H9 (cell line): ENCODE measurements around the genes PLIN1 and ZNF774.

GRCh38 chr15:89679040-89679796, at the start of gene PLIN1:
PLIN1 (minus strand) TSS chr15:89679367.
- PRO-cap, result no peak

DNA sequence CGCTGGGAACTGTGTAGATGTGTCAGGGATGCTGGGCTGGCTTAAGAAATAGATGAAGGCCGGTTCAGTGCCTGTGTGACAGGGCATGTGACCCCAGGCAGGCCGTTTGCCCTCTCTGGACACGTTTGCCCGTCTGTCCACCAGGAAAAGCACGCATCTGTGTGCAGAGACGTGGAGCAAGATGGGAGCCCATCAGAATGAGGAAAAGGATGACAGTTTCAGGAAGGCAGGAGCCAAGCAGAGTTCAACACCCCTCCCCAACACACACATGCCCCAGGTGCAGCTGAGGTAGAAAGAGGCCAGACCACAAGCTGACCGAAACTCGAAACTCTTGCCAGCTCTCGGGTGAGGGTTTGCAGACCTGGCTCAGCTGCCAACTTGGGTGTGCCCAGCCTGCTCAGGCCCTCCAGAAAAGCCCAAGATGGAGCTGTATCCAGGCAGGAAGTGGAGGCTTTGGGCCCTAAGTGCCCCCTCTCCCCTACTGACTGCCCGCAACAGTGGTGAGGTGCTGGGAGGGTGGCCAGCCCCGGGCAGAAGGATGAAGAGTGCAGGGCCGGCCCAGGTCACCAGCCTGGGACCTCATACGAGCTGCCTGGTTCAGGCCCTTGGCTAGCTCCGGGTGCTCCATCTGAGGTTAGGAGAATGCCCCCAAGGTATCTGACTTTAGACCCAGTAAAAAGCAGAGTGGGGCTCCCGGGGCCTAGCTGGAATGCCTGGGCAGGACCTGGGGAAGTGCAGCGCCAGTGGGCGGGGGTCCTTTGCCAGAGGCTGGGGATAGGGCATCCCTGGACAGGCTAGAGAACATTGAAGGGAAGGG, 10.2 kb upstream of the MESP1 start:
- PRO-cap, result no peak

GRCh38 chr15:89783849-89784783, 8.0 kb downstream of the MESP2 start:
- PRO-cap, result no peak

- PRO-cap, result no peak
Measured at GRCh38 chr15:89802171-89803408, 12.1 kb downstream of the ANPEP start.

- PRO-cap, result no peak
Measured at GRCh38 chr15:89810606-89811419, 3.8 kb downstream of the ANPEP start.

- PRO-cap, result no peak
Measured at GRCh38 chr15:89825189-89825678, 10.6 kb upstream of the ANPEP start.

DNA sequence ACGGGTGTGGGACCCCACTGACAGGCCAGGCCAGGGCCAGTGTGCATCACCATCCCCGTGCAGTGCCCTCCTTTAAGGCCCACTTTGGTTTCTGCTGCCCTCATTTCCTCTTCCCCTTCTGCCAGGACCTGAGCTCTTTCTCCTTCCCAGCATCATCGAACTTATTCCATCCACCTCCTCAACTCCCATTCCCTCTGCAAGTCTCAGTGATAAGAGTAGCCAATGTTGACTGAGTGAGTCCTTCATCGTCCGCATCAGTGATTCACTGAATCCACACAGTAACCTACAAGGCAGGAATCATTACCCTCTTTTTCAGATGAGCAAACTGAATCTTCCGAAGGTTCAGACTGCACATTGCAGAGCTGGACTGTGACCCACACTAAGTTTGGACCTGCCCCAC, 14.9 kb upstream of the ANPEP start:
- PRO-cap, result no peak

- PRO-cap, result no peak
Measured at GRCh38 chr15:89860834-89861381, 32.9 kb downstream of the AP3S2 start.

DNA sequence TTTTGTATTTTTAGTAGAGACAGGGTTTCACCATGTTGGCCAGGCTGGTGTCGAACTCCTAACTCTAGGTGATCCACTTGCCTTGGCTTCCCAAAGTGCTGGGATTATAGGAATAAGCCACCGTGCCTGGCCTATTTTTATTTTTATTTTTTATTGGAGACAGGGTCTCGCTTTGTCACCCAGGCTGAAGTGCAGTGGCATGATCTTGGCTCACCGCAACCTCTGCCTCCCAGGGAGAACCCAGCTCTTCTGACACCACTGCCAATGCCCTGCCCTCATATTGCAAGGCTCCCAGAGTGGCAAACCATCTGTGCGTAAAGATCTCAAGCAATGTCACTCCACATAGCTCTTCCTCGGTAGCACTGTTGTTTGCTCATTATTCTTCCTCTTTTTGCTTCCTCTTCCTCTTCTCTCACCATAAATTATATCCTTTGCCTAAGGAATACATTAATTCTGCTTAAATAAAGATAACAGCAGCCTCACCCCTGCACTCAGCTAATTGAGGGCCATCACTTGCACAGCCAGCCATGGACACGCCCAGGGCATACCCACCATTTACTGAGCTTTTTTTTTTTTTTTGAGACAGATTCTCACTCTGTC, 26.6 kb upstream of the ZNF710 start:
- PRO-cap, result no peak

- PRO-cap, result no peak
Measured at GRCh38 chr15:90047944-90048603, 47.0 kb downstream of the ZNF710 start.

GRCh38 chr15:90149057-90149884, 47.0 kb upstream of the IDH2 start:
- PRO-cap, result no peak

DNA sequence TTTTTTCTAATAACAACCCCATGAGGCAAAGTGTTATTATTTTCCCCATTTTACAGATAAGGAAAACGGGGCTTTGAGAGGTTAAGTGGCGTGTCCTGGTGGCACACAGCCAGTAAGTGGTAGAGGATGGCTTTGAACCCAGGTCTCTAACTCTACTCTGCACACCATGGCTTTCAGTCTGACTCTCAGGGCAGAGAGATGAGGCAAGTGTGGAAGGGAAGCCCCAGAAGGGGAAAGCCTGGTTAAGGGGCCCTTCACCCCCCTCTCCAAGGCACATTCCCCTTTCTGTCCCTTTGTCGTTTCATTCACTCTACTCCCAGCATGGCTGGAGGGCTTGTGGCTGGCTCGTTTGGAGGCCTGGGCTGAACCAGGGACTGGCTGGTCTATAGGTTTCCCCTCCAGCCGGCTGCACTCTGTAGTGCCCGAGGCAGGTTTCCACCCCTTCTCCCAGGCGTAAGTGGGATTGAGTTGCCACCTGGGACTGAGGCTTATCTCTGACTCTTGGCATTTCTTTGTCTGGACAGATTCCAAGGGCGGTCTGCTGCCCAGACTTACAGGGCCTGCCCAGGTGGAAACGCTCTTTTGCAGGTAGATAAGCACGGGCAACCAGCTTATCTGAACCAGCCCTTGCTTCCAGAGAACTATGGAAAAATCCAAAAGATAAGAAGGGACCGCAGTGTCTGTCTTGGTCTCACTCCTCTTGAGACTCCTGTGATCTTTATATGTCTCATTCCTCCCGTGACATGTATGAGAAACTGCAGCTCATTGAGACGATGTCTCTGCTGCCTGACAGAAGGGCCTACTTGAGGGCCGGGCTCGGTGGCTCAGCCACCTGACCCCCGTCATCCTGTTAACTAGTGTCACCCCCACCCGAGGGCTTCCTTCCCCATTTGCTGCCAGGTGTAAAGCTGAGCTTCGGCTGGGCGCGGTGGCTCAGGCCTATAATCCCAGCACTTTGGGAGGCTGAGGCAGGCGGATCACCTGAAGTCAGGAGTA, 12.3 kb downstream of the SEMA4B start:
- PRO-cap, result no peak

DNA sequence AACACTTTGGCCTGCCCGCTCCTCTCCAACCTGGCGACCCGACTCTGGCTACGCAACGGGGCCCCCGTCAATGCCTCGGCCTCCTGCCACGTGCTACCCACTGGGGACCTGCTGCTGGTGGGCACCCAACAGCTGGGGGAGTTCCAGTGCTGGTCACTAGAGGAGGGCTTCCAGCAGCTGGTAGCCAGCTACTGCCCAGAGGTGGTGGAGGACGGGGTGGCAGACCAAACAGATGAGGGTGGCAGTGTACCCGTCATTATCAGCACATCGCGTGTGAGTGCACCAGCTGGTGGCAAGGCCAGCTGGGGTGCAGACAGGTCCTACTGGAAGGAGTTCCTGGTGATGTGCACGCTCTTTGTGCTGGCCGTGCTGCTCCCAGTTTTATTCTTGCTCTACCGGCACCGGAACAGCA, 5.8 kb downstream of the CIB1 start:
- PRO-cap, result no peak

- PRO-cap, result no peak
Measured at GRCh38 chr15:90346443-90346804, 5.7 kb upstream of the ZNF774 start.

GRCh38 chr15:90351610-90352595, at the start of gene ZNF774:
ZNF774 (plus strand) TSS chr15:90352284.
- PRO-cap, result bidirectional peak, plus-strand start at chr15:90352305, minus-strand start at chr15:90352136

DNA sequence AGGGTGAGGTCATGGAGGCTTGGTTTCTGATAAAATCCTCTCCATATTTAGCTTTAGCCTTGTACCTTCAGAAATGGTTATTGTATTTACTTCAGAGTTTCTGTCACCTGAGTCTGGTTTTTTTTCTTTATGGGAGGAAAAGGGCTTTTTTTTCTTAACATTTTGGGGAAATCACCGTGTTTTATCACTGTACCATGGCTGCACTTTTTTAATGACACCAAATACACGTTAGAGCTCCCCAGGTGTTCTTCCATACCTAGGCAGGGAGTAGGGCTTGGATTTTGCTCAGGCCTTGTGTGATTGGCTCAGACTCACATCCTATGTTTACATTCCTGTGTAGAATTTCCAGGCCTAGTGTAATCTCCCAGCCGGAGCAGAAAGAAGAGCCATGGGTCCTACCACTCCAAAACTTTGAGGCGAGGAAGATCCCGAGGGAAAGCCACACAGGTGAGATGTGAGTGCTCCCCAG, 6.5 kb downstream of the ZNF774 start:
- PRO-cap, result no peak

DNA sequence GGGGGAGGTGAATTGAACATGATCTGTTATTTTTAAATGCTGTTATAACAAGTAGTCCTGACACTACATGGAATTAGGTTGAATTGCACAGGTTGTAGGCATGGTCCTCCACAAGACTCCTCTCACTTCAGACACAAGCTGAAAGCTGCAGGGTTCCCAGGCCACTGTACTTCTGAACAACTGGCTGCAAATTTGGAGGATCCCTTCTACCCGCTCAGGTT, 66.6 kb downstream of the IQGAP1 start:
- PRO-cap, result no peak

GRCh38 chr15:90499925-90500760, 29.6 kb upstream of the CRTC3 start:
- PRO-cap, result no peak

DNA sequence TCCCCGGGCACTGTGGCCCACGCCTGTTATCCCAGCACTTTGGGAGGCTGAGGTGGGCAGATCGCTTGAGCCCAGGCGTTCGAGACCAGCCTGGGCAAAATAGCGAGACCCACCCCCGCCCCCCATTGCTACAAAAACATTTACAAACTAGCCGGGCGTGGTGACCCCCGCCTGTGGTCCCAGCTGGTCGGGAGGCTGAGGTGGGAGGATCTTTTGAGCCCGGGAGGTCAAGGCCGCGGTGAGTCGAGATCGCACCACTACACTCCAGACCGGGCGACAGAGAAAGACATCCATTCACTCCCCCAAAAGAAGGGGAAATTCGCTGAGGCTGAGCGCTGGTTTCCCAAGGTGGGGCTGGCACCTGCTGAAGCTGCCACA, 841 bp upstream of the CRTC3 start:
- PRO-cap, result no peak

DNA sequence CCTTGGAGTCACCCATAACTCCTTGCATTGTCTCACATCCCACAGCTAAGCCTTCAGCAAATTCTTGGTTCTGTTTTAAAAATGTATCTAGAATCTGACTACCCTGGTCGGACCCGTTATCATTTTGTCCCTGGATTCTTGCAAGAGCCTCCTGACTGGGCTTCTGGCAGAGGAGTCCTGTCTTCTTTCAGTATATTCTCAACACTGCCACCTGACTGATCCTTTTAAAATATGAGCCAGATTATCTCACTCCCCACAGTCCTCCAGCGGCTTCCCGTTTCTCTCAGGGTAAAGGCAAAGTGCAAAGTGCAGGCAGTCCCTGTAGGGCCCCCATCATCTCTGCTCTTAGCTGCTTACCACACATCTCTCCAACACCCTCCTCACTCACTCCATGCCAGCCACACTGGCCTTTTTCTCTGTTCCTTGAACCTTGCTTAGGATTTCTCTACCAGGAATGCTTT, 28.4 kb downstream of the CRTC3 start:
- PRO-cap, result no peak